GM19239 (cell line): Measurements from ENCODE around the genes MICOS13, CLPP and C3.

- RRBS: no CpG with 5 or more reads among the region's 14 CpGs
These were observed 11.9 kb upstream of the PTPRS start for GRCh38 chr19:5352457-5353032.

DNA sequence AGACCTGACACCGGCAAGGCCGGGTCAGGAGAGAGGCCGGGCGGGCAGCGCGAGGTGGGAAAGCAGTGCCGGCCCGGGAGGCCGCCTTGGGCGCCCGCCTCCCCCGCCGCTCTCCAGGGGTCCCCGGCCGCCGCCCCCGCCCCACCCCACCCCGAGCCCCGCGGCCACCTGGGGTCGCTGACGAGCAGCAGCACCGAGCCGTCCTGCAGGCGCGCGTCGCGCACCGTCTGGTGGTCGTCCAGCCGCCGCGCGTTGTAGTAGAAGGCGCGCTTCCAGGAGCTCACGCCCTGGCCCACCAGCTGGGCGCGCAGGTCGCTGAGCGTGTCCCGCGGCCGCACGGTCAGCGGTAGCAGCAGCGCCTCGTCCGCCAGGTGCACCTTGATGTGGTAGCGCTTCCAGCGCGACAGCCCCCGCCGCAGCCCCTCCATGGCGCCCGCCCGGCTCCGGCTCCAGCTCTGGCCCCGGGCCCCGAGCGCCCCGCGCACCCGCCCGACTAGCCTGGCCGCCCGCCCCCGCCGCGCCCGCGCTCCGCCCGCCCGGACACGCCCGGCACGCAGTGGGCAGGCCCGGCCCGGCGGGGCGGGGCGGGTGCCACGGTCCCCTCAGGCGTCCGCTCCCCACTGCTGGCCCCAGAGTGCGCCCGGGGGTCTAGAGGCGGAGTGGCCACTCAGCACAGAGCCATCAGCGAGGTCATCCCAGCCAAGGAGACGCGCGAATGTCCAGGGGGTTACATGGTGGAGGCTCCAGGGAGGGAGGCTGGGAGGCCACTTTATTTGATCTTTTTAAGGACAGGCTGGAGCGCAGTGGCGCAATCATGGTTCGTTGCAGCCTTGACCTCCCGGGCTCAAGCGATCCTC, 54.9 kb downstream of the SAFB2 start:
- RRBS: 21% methylated on average over 33 of the region's 99 CpGs

GRCh38 chr19:5625497-5626507, 2.9 kb downstream of the SAFB start:
- RRBS: no CpG with 5 or more reads among the region's 22 CpGs

DNA sequence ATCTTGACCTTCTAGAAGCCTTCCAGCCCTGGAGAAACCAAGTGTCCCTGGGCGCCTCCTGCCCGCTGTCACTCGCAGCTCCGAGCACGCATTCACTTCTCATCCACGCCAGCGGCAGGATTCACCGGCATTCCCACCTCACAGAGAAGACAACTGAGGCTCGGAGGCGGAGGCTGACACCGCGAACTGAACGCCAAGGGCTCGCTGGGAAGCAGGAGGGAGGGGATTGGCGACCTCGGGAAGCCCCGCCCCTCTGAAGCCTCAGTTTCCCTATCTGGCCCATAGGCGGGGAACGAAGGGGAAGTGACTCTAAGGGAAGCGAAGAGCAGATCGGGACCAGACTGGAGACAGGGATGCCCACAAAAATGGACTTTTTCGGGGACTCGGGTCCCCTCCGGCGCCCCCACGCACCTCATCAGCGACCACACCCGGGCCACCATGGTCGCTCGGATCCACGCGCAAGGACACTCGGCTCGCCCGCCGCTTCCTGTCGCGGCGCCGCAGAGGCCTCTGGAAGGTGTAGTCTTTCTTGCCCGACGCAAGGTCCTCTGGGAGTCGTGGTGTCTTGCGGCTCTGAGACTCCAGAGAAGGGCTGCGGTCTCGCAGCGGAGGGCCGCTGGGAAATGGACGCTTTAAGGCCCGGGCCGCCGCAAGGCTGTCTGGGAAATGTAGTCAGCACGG, at the start of gene MICOS13:
MICOS13 (minus strand) TSS at position 470 of the 681 bp plus-strand sequence.
- RRBS: 2% methylated on average over 3 of the region's 53 CpGs

GRCh38 chr19:5799062-5799656, 5.7 kb upstream of the NRTN start:
- RRBS: 52% methylated on average over 12 of the region's 24 CpGs

GRCh38 chr19:5803877-5804435, 911 bp upstream of the NRTN start:
- RRBS: 2% methylated on average over 12 of the region's 41 CpGs

DNA sequence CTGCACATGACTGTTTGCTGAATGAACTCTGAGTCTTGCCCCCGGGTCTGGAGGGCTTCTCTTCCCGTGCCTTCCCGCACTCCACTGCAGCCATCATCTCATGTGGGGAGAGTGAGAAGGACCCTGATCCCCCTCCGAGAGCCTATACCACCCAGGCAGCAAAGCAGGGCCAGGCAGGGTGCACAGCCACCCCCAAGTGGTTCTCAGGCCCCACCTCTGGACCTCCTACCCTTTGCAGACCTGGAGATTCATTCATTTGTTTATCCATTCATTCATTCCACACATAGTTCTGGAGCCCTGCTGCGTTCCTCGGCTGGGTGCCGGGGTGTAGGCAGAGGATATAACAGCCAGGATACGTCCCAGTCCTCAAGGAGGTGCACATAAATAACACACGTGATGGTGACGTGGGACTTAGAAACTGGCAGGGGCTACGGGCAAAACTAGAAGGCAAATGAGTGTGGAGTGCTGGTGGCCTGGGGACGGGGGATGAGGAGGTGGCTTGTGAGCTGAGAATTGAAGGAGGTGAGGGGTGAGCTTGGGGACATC, 14.1 kb downstream of the NDUFA11 start:
- RRBS: no CpG with 5 or more reads among the region's 12 CpGs

- RRBS: 93% methylated on average over 6 of the region's 27 CpGs
These were observed 56.8 kb downstream of the MLLT1 start for GRCh38 chr19:6222825-6223464.

DNA sequence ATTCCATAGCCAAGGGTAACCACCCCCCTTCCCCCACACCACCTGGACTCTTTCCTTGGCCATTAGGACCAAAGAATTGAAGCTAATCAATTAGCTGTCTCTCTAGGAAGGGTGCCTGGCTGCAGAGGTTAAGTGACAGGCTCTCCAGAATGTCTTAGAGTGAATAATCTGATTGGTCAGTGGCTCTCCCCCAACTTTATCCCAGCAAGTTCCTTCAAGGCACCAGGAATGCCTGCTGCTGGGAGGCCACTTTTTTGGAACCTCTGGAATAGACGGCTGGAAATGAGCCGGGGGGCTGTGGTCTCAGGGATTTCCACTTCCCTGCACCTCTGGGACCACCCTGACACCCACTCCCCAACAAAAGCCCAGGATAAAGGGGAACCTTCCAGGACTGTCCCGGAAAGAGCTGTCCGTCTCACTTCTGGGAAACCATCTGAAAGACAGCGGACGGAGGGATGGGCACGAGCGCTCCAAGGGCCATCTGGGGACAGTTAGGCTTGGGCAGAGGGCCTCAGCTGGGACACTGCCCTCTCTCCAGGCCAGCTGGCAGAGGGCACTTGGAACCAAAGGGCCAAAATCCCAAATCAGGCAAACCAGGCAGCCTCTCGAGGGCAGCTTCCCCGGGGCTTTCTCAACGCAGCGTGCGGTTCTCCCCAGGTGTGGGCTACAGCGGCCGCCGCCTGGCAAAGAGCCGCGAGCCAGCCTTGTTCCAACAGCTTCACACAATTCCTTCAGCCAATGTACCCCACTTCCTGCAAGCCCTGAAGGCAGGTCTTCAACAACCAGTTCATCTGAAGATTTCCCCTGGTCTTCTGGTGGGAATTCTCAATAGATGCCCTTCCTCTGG, 5.2 kb downstream of the MLLT1 start:
- RRBS: 93% methylated on average over 2 of the region's 18 CpGs

DNA sequence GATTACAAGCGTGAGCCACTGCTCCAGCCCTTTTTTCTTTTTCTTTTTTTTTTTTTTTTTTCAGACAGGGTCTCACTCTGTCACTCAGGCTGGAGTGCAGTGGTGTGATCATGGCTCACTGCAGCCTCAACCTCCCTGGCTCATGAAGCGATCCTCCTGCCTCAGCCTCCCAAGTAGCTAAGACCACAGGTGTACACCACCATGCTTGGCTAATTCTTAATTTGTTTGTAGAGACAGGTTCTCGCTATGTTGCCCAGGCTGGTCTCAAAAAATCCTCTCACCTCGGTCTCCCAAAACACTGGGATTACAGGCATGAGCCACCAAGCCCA, 21.3 kb upstream of the MLLT1 start:
- RRBS: no CpG with 5 or more reads among the region's 4 CpGs

DNA sequence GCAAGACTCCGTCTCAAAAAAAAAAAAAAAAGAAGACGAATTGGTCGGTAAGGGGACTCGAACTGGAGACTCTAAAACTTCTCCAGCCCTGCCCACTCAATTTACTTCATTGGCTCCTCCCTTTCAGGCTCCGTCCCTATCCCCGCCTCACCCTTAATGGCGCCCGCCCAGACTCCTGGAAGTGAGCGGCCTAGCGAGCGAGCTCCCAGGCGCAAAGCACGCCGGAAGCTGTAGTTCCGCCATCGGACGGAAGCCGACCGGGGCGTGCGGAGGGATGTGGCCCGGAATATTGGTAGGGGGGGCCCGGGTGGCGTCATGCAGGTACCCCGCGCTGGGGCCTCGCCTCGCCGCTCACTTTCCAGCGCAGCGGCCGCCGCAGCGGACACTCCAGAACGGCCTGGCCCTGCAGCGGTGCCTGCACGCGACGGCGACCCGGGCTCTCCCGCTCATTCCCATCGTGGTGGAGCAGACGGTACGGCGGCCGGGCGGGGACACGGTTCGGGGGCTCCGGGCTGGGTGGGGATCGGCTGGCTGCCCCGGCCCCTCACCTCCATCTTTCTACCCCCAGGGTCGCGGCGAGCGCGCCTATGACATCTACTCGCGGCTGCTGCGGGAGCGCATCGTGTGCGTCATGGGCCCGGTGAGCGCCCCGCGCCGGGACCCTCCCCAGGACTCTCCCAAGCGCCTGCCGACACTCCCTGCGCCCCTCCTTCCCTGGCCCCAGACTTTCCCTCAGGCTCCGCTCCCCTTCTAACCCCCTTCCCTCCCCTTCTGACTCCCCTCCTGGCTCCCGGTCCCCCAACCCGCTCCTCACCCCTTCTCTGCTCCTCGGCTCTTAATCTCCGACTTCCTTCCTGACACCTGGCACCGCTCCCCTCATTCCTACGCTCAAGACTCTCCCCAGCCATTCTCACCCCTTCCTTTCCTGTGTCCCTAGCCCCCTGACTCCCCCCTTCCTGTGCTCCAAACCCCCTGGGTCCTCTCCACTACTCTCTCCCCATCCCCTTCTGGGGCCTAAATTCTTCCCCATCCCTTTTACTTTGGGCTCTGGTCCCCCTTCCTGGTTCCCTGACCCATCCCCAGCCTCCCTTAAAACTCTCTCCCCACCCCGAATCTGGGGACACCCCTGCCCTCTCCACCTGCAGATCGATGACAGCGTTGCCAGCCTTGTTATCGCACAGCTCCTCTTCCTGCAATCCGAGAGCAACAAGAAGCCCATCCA, at the start of gene CLPP:
CLPP (plus strand) TSS at position 231 of the 1,222 bp plus-strand sequence.
- RRBS: 1% methylated on average over 14 of the region's 84 CpGs

DNA sequence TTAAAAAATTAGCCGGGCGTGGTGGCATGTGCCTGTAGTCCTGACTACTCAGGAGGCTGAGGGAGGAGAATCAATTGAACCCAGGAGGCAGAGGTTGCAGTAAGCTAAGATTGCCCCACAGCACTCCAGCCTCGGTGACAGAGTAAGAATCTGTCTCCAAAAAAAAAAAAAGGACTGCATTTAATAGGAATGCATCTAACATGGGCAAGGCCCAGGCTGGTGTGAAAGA, 8.5 kb upstream of the PSPN start:
- RRBS: no CpG with 5 or more reads among the region's 3 CpGs

DNA sequence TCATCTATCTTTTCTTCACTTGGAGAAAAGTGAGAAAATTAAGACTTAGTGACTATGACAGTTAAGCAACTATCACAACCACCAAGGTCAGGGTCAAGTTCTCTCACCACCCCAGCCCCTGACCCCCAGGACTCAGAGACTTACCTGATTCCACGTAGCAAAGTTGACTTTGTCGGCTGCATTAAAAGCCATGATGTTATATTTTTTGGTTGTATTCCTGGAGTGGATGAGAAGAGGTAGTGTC, 1.3 kb downstream of the GTF2F1 start:
- RRBS: no CpG with 5 or more reads among the region's 2 CpGs

GRCh38 chr19:6423363-6424168, 1.0 kb downstream of the KHSRP start:
- RRBS: 5% methylated on average over 2 of the region's 20 CpGs

DNA sequence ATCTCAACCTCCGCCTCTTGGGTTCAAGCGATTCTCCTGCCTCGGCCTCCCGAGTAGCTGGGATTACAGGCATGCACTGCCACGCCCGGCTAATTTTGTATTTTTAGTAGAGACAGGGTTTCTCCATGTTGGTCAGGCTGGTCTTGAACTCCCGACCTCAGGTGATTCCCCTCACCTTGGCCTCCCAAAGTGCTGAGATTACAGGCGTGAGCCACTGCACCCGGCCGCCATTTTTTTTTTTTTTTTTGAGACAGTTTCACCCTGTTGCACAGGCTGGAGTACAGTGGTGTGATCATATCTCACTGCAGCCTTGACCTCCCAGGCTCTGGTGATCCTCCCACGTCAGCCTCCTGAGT, 3.2 kb upstream of the TUBB4A start:
- RRBS: no CpG with 5 or more reads among the region's 11 CpGs

GRCh38 chr19:6509253-6509936, 7.3 kb upstream of the TUBB4A start:
- RRBS: no CpG with 5 or more reads among the region's 17 CpGs

GRCh38 chr19:6720374-6721297, at the start of gene C3:
Gene C3 (minus strand): TSS chr19:6720650.
- RRBS: no CpG with 5 or more reads among the region's 4 CpGs

DNA sequence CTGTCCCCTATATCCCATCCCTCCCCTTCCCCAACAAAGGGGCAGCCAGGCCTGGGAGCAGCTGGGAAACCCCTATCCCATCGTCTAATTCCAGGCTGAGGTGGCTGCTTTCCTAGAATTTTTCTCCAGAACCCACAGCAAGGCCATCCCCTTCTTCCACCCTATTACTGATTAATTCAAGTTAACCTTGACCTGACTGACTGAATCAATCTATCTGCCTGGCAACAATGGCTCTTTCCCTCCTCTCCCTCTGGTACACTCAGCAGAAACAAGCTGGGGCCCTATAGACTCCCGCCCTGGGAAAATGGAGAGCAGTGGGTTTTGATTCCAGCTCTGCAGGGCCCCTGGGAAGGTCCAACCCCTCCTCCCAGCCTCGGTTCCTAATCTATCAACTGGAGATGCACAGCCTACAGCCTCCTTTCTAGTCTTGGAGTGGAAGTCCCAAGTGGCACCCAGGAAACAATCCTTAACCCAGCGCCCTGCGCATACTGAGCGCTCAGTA, 5.0 kb upstream of the C3 start:
- RRBS: no CpG with 5 or more reads among the region's 6 CpGs

GRCh38 chr19:6833273-6833870, 54.0 kb upstream of the ADGRE1 start:
- RRBS: no CpG with 5 or more reads among the region's 13 CpGs

DNA sequence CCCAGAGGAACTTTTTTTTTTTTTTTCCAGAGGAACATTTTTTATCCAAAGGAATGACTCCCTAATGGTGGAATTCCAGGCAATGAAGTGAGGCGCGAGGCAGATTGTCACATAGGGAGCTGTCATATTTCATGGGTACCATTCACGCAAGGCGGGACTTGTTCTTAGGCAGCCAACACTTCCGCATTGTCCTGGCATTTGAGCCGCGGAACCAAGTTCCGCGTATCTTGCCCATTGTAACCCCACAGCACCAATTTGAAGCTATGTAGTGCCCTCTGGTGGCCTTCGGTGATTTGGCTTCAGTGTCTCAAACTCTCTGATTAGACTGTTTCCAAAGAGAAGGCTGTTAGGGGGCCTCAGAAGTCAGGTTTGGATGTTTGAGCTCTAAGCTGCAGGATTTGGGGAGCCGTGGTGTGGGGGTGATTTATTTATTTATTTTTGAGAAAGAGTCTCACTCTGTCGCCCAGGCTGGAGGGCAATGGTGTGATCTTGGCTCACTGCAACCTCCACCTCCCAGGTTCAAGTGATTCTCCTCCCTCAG, 23.8 kb upstream of the ADGRE1 start:
- RRBS: no CpG with 5 or more reads among the region's 12 CpGs